ENCODE results near the gene RB1.

DNA sequence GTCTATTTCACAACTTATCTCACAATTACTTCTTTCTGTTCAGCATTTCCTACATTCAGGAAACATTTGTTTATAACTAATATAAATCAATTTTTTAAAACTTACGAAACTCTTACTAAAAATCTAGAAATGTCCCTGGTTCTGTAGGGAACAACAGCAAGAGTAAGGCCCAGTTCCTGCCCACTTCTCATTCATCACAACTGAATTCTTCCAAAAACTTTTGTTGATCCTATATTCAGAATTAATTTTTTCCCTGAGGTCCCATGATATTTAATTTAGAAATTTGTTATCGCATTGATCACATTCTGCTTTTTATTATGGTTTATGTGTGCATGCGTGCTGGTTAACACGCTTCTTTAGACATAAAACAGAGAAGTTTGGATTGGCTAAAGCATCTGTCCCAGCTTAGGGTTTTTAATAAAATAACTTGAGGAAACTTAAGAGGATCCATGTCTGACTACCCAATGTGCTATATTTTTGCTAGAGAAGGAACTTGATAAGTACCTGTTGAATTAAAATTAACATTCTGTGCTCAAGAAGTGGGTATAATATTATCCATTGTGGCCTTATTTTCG lies 18.8 kb upstream of the CPB2 start:
- PRO-cap: no peak

DNA sequence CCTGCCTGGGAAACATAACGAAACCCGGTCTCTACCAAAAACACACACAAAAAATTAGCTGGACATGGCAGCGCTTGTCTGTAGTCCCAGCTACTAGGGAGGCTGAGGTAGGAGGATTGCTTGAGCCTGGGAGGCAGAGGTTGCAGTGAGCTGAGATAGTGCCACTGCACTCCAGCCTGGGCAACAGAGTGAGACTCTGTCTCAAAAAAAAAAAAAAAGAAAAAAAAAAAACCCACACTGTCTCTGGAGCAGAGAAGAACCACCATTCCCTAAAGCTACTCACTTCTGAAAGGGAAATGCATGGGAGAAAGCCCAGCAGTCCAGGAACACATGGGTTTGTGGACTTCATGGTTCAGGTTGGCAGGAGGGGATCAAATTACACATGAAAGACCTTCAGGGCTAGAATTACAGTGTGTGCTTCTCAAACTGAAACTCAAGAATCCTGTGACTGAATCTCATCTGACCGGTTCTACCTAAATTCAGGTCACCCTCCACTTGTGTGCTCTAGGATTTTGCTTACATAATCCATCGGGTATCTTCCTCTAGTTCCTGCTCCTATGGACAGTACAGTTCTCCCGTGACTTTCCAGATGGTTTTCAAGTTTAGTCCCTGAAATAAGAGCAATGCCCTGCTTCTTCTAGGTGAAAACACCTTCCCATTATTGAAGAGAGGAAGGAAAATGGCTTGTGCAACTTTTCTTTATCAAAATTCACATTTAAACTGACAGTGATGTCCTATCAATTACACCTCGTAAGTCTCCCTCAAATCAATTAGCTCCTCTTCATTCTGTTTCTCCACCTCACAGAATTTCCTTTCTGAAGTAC lies 30.3 kb upstream of the CPB2 start:
- PRO-cap: no peak

DNA sequence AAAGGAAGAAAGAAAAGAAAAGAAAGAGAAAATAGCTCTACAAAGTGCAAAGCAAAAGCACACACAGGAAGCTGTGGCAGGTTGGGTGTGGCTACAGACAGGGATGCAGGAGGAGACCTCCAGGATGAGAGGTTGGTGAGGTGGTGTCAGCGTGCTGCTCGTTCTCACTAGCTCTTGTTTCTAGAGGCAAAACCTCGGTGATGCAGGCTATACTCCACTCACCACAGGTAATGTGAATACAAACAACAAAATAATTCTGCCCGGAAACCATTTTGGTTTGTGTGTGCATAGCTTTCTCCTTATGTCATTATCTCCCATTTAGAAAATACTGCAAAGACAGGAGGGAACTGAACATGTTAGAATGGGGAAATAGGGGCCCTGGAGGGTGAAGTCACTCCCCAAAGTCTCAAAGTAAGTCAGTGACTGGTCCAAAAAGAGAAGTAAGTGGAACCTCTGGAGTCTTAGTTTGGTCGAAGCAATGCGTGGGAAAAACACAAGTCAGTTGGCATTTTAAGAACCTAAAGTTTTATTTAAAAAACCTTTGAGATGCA lies 9.4 kb downstream of the LCP1 start:
- PRO-cap: no peak

- PRO-cap: no peak
Observed at GRCh38 chr13:46290580-46290829, 78.8 kb downstream of the LRRC63 start.

GRCh38 chr13:46551568-46552204 lies 1.3 kb upstream of the LRCH1 start:
- PRO-cap: no peak

GRCh38 chr13:46553882-46554482 lies 1.0 kb downstream of the LRCH1 start:
- PRO-cap: bidirectional peak, plus-strand start at chr13:46554185, minus-strand start at chr13:46554152; bidirectional peak, plus-strand start at chr13:46554645, minus-strand start at chr13:46554410

- PRO-cap: no peak
Observed at GRCh38 chr13:46593293-46593794, 40.4 kb downstream of the LRCH1 start.

GRCh38 chr13:46672941-46673690 lies 120.1 kb downstream of the LRCH1 start:
- PRO-cap: no peak

- PRO-cap: bidirectional peak, plus-strand start at chr13:46679633, minus-strand start at chr13:46679441; bidirectional peak, plus-strand start at chr13:46680057, minus-strand start at chr13:46679933
Observed at GRCh38 chr13:46679281-46680524, 117.3 kb downstream of the ESD start.

DNA sequence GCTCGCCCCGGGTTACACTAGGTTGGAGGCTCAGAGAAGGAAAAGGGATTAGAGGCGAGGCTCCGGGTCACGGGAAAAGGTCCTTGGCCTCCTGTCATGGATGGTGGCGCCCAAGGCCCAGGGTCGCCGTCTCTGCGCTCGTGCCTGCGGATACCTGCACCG lies 229 bp downstream of the ESD start:
- PRO-cap: no peak

DNA sequence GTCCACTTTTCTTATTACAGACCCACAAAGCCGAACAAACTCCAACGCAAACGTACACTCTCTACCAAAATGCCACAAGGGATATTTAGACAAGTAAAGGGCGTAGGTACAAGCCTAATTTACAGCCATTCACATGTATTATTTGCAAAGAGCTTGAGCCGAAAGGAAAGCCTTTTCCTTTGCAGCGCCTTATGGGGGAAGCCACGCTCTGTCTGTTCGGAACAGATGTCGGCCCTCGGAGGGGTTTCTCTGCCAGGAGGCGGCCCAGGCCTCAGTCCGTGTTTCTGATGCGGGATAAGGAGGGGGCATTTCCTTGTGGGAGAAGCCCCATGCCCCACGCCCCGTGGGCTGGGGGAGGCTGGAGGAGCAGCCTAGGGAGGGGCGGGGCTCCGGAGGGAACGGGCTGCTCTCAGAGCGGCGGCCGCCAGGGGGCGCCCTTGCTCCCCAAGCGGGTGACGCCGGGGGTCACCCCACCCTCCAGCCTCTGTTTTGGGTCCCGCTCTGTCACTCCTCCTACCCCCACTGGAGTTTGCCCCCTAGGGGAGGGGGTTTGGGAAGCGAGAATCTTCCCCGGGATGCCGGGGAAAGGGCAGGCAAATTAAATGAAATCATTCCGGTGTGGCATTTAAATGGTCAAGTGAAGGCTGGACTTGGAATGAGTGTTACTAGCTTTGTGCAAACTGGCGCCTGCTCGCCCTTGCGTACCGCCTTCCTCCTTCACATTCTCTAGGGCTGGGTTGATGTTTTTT lies 2.9 kb downstream of the HTR2A start:
- PRO-cap: no peak

DNA sequence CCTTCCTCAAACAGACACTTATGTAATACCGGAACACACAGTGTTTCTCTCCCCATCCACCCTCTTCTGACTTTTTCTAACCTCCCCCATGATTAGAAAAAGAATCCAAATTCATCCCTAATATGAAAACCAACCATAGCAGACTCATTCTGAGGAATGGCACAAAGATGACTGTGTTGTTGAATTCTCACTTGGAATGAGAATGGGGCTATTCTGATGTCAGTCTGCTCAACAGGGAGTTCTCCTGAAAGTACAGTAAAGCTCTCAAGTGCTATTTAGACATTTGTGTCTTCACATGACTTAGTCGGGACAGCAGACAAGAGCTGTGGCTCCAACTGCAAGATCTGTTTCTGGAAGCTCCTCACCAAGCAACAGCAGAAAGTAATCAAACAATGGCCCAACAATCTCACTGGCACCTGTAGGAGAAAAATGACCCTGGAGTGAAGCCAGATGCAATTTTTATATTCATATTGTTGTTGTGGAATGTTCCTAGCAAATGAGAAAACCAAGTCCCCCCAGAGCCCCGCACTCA lies 454.9 kb downstream of the SUCLA2 start:
- PRO-cap: no peak

GRCh38 chr13:48096582-48097104 lies 1.7 kb upstream of the MED4 start:
- PRO-cap: no peak

DNA sequence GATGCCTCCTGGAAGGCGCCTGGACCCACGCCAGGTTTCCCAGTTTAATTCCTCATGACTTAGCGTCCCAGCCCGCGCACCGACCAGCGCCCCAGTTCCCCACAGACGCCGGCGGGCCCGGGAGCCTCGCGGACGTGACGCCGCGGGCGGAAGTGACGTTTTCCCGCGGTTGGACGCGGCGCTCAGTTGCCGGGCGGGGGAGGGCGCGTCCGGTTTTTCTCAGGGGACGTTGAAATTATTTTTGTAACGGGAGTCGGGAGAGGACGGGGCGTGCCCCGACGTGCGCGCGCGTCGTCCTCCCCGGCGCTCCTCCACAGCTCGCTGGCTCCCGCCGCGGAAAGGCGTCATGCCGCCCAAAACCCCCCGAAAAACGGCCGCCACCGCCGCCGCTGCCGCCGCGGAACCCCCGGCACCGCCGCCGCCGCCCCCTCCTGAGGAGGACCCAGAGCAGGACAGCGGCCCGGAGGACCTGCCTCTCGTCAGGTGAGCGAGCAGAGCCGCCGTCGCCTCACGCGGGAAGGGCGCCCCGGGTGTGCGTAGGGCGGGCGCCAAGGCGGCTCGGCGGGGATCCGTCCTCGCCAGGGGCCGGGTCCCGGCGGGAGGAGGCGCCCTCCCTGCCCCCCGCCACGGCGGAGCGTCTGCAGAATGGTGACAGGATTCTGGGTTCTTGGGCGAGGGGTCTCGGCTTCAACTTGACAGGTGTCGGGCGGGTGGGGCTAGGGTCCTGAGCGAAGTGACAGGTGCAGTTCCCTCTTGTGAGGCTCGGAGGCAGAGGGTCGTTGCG lies at the start of gene RB1:
Gene RB1 (plus strand): TSS at position 185 of the 784 bp plus-strand sequence.
- PRO-cap: bidirectional peak, plus-strand start at position 185 of the sequence, minus-strand start at position 136 of the sequence

DNA sequence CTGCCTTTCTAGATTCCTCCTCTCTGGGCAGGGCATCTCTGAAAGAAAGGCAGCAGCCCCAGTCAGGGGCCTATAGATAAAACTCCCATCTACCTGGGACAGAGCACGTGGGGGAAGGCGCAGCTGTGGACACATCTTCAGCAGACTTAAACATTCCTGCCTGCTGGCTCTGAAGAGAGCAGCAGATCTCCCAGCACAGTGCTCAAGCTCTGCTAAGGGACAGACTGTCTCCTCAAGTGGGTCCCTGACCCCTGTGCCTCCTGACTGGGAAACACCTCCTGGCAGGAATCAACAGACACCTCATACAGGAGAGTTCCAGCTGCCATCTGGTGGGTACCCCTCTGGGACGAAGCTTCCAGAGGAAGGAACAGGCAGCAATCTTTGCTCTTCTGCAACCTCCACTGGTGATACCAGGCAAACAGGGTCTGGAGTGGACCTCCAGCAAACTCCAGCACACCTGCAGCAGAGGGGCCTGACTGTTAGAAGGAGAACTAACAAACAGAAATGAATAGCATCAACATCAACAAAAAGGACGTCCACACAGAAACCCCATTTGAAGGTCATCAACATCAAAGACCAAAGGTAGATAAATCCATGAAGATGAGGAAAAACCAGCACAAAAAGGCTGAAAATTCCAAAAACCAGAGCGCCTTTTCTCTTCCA lies 18.1 kb downstream of the LPAR6 start:
- PRO-cap: no peak

DNA sequence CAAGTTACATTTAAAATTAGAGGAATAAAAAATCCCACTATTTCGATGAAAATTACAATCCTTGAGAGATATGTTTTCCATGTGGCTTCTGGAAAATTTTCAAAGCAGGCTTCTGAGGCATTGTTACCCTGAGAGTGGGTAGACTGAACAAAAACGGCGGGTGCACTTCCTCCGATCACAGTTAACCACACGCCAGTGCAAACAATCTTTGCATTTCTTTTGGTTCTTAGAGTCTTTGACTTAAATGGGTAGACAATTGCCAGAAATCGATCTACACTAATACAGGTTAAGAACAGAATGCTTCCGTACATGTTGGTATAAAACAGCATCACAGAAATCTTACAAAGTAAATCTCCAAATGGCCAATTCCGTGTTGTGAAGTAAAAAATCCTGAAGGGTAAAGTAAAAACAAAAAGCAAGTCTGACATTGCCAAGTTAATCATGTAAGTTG lies 1.1 kb downstream of the LPAR6 start:
- PRO-cap: no peak

GRCh38 chr13:48446505-48447028 lies 33.7 kb upstream of the LPAR6 start:
- PRO-cap: no peak

- PRO-cap: no peak
Observed at GRCh38 chr13:48577050-48577406, 44.1 kb upstream of the RCBTB2 start.

- PRO-cap: no peak
Observed at GRCh38 chr13:49110446-49110919, 109.7 kb upstream of the MLNR start.

DNA sequence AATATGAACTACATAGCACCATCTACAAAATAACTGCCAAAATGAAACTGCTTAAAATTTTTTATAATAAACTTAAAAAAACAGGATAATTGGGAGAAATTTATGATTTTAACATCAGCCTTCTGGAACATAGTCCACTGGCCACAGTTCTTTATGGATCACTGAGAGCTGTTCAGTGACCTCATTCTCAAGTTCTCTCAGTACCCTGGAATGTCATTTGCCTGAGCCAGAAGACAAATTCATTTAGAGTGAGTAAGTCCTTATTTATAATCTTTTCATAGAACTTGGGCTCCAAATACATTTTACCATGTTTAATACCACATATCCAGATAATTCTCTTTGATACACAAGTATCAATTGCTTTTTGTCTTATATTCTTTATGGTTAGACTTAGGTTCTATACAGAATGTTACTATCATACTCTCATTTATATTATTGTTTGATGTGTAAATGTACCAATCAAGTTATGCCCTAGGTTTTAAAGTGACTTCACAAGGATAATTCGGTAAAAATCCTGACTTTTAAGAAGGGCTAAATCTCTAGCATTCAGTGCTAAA lies 87.6 kb downstream of the CAB39L start:
- PRO-cap: no peak

Data from trachea (tissue), 1 donor.